Calu3 (cell line): ENCODE measurements around the gene LRRC4B.

GRCh38 chr19:49629298-49629792 is 10.6 kb downstream of the RRAS start:
- PRO-cap: no peak

DNA sequence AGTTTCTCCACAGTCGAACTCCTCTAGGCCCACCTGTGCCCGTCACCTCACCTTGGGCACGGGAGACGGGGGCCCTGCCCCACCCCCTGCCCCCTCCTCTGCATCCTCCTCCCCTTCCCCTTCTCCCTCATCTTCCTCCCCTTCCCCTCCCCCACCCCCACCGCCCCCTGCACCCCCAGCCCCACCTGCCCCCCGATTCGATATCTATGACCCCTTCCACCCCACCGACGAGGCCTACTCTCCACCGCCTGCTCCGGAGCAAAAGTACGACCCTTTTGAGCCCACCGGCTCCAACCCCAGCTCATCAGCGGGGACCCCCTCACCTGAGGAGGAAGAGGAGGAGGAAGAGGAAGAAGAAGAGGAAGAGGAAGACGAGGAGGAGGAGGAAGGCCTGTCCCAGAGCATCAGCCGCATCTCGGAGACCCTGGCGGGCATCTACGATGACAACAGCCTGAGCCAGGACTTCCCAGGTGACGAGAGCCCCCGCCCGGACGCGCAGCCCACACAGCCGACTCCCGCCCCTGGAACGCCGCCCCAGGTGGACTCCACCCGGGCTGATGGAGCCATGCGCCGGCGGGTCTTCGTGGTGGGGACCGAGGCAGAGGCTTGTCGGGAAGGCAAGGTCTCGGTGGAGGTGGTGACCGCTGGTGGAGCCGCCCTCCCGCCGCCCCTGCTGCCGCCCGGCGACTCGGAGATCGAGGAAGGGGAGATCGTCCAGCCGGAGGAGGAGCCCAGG is 9.0 kb downstream of the SCAF1 start:
- PRO-cap: no peak

GRCh38 chr19:49808550-49809689 is 4.2 kb downstream of the FUZ start:
- PRO-cap: no peak

- PRO-cap: bidirectional peak, plus-strand start at chr19:49850705, minus-strand start at chr19:49850615; bidirectional peak, plus-strand start at chr19:49851182, minus-strand start at chr19:49851060
Measured at GRCh38 chr19:49850392-49851374, 16.7 kb downstream of the PNKP start.

GRCh38 chr19:49862475-49862853 is 4.9 kb downstream of the PNKP start:
- PRO-cap: no peak

- PRO-cap: no peak
Measured at GRCh38 chr19:49898860-49899159, 2.1 kb upstream of the IL4I1 start.

DNA sequence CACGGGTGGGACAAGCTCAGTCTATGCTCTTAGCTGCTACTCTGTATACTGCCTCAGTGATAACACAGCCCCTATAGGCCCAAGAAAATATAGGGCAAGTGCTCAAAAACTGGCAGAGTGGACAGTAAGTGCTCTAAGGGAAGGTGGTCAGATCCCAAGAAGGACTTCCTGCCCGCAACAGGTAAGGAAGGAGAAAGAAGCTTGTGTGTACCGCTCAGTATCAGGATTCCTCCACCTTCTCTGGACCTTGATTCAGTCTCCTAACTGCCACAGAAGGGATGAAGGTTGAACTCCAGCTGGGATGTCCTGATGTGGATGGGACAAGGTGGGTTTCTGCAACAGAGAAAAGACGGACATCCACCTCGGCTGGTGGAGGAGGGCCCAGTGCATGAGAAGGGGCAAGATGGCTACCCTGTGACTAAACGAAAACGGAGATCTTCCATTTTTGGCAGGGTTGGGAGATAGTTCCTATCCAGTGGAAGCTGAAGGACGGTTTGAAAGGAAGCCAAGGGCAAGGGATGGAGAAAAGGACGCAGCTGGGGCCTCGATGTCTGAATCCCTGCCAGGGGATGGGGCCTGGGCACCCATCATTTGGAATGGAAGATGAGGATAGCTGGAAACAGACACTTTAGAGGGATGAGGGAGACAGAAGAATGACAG is 1.4 kb upstream of the ATF5 start:
- PRO-cap: no peak

DNA sequence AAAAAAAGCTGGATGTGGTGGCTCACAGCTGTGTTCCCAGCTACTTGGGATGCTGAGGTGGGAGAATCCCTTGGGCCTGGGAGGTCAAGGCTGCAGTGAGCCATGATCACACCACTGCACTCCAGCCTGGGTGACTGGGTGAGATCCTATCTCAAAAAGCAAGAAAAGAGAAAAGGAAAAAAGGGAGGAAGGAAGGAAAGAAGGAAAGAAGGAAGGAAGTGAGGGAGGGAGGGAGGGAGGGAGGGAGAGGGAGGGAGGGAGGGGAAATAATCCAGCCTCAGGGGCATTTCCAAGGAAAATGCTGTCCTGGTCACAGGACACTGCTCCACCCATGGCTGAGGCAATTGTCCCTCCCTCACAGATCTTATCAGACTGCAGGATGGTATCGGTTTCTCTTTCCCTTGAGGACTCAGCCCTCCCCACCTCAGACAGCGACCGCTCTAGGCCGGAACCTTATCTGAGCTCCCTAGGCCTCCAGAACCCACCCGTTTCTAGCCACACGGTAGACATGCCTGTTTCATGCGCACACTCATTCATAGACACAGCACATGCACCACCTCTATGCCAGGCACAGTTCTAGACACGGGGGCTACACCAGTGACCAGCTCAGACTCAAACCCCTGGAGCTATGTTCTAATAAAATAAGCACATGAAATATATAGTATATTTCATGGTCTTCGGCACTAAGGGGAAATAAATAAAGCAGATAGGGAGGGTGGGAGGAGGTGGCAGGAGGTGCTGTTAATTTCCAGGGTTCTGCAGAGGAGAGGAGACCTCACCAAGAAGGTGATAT is 10.0 kb upstream of the IZUMO2 start:
- PRO-cap: bidirectional peak, plus-strand start at position 427 of the sequence, minus-strand start at position 337 of the sequence

GRCh38 chr19:50266732-50267479 is 62.3 kb downstream of the KCNC3 start:
- PRO-cap: no peak

DNA sequence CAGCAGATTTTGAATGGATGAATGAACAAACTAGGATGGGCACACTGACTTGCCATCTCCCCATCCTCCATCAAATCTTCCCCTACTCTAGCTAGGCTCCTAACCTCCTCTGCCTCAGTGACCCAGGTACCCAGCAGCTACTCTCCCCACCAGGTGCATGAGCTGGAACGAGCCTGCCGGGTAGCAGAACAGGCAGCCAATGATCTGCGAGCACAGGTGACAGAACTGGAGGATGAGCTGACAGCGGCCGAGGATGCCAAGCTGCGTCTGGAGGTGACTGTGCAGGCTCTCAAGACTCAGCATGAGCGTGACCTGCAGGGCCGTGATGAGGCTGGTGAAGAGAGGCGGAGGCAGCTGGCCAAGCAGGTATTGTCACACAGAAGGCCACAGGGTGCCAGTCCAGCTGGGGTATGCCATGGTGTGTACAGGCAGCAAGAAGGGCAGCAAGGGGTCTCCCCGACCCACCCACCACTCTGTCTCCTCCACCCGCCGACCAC is 39.8 kb downstream of the KCNC3 start:
- PRO-cap: no peak

DNA sequence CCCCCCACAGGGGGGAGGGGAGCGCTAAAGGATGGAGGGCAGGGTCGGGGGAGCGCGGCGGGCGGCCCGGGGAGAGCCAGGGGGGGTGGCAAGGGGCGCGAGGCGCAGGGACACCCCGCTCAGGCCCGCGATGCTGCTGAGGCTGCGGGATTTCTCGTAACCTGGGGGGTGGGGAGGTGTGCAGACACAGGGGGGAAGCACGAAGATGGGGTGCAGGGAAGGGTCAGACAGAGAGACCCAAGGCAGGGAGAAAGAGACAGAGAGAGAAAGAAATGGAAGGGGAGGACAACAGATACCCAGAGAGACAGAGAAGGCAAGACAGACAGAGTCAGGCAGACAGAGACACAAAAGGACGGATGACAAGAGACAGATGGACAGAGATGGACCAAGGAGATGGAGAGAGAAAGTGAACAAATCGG is 14.3 kb downstream of the KCNC3 start:
- PRO-cap: no peak

DNA sequence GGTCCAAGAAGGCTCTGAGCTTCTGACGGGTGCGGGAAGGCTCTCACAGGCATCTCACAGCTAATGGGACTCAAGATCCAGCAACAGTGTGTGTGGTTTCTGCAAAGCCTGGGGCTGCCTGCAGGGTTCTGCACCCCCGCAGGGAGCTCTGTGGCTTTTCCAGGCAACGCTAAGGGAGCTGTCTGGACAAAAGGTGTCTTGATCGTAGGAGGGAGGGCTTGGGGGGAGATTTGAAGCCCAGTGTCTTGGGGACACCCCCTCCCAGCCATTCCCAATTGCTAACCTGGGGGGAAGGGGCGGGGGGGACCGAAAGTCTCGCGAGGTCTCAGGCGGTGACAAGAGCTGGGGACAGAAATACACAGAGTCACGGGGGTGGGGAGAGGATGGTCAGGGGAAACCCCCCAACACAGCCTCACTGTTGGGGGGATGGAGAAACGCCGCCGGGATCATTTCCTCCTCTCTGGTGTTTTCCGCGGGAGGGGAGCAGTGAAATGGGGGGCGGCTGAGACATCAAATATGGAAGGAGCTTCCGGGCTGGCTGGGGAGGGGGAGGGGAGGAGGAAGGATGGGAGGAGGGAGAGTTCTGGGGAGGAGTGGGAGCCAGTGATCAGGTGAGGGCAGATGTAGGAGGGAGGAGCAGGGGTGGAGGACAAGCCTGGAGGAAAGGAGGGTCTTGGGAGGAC is 13.3 kb downstream of the KCNC3 start:
- PRO-cap: no peak

GRCh38 chr19:50415016-50415522 is 3.7 kb upstream of the SPIB start:
- PRO-cap: no peak

- PRO-cap: no peak
Measured at GRCh38 chr19:50510405-50510644, 666 bp downstream of the JOSD2 start.

DNA sequence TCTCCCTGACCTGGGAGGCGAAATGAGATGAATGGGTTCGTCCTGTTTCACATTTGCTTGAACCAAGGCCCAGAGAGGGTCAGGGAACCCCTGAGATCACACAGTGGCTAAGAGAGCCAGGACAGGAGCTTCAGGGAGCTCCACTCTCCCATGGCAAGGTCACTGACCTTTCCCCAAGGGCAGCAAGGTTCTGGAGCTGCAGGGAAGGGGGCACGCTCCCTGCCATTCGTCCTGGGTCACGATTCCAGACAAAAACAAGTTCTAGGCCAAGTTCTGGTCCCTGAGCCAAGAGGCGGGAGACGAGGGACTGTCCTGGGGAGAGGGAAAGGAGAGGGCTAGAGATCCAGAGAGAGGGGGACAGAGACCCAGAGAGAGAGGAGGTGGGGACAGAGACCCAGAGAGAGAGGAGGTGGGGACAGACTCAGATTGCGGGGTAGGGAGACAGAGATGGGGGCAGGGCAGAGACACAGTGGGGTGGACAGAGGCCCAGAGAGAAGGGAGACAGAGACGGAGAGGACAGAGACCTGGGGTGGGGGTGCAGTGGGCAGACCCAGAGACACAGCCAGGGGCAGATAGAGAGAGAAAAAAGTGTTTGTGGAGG is 508 bp downstream of the ASPDH start:
- PRO-cap: no peak

DNA sequence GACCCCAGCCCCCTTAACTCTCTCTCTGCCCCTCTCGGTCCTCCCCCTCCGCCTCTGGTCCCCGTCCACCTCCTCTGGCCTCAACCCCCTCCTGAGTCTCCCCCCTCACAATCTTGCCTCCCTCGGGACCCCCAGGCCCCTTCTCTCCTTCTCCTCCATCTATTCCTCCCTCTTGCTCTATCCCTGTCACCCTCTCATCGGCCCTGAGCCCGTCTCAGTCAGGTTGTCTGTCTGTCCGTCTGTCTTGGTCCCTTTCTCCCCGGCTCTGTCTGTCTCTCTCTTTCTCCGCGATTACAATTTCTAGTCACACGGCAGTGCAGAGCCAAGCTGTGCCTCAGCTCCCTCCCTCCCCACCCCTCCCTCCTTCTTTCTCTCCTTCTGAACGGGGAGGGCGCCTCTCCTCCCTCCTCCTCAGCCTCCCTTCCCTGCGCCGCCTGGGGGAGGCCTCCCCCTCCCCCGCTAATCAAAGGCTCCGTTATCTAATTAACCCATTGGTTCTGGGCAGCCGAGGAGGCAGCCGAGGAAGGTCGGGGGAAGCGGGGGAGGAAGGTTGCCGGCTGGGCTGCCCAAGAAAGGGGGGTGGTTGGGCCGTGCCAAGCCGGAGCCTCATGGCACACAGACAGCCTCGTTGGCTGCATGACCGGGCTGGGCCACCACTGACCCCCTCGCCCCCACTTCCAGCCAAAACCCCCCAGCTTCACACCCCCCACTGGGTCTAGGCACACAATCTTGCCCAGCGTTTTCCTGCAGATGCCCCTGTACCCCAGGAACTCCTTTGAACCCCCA is 16.5 kb downstream of the LRRC4B start:
- PRO-cap: no peak

- PRO-cap: no peak
Measured at GRCh38 chr19:50566040-50566592, 2.1 kb downstream of the LRRC4B start.

DNA sequence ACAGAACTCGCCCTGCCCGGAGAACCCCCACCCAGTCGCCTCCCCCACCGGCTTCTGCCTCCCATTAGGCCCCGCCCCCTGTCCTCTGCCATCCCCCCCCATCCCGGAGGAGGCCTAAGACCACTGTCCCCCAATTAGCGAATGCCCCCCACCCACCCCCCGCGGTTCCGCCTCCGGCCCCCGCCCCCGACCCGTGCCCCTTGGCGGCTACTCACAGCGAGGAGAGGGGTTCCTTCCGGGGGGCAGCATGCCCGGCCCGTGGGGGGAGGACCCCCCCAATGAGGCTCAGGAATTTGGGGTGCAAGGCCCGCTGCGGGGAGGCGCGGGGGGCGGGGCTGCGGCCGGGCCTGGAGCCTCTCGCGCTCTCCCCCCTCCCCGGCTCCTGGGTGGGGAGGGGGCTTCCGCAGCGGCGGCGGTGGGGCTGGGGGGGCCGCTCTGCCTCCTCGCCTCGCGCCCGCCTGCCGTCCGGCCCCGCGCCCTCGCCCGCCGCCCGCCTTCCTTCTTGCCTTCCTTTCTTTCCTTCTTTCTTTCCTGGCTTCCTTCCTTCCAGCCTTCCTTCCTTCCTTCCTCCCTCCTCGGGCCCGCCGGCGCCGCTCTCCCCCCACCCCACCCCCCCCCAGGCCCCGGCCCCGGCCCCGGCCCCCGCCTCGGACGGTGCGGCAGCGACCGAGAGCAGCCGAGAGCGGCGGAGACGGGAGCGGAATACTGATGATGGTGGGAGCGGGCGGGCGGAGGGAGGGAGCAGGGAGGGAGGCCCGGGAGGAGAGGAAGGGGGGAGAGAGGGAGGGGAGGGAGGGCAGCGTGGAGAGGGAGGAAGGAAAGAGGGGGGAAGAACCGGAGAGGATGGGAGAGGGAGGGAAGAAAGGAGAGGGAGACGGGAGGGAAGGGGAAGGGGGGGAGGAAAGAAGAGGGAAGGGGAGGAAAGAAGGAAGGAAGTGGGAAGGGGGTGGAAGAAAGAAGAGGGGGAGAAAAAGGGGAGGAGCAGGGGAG is at the start of gene LRRC4B:
TSS of gene LRRC4B (minus strand) at position 707 of the 990 bp plus-strand sequence.
- PRO-cap: no peak

GRCh38 chr19:50728308-50728853 is 5.2 kb downstream of the CLEC11A start:
- PRO-cap: no peak

GRCh38 chr19:50800711-50801631 is 10.8 kb downstream of the ACP4 start:
- PRO-cap: no peak